Thoracic aorta (tissue), 1 donor: ENCODE data around the genes COMMD2 and CLRN1.

DNA sequence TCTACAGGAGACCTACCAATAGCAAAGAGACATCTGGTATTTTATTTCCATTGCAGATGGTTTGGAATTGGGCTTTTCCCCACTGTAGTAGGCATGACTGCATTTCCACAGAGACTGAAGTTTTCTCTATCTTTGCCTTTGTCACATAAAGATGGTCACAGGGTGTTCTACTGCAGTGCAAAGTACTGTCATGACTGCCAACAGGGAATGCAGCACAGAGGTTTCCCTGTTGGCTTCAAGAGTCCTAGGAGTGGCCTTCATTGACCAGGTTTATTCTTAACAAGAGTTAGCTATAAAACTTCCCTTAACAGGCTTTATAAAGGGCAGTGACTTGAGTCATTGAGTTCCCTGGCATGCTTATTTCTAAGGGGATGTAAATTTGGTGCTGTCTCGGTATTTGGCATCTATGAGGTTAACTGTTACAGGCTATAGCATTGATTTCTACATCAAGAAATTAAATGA lies 36.7 kb upstream of the TM4SF4 start:
- RAMPAGE, long total RNA, result no peak

- RAMPAGE, long total RNA, result no peak
Observed at GRCh38 chr3:149566870-149567673, 90.8 kb downstream of the WWTR1 start.

DNA sequence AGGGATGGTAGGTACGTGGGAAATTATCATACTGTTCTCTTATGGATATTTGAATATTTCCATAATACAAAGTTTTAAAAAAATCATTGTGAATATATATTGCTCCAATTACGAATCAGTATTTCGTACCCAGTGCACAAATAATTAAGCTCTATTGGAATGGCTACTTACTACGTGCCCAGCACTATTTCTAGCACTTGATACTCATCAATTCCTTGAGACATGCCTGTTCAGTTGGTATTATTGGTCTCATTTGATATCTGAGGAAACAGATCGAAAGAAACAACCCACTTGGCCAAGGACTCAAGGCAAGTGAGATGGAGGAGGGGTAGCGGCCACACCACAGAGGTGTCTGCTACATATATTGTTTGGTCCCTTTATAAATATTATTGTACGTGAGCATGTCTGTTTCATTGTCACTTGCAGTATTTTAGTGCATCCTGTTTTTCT lies 42.3 kb downstream of the WWTR1 start:
- RAMPAGE, long total RNA, result no peak

DNA sequence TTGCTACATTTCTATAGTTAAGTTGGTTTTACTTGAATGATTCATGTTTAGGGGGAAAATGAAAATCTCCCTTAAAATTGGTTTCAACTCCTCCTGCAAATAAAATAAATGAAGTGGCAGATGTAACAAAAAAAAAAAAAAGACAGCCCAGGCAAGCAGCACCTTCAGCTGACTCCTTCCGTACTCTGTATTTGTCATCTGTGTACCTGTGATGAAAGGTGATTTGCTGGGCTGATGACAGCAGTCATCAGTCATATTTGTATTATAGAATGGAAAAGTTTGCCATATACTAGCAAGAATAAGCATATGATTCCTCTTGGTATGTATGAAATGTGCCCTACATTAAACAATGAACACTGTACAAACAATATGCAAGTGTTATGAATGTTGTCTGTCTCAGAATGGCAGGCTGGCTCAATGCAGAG lies 44.1 kb upstream of the WWTR1 start:
- RAMPAGE, long total RNA, result no peak

- RAMPAGE, long total RNA, result start-site peak on the minus strand at chr3:149752448-149752477, 164 reads
Observed at GRCh38 chr3:149751796-149753080, at the start of gene COMMD2. COMMD2 (minus strand) TSS chr3:149752489.

GRCh38 chr3:149781344-149781617 lies 11.1 kb downstream of the ANKUB1 start:
- RAMPAGE, long total RNA, result no peak

- RAMPAGE, long total RNA, result no peak
Observed at GRCh38 chr3:150238342-150238968, 169.6 kb upstream of the TSC22D2 start.

- RAMPAGE, long total RNA, result no peak
Observed at GRCh38 chr3:150241636-150242020, 166.5 kb upstream of the TSC22D2 start.

DNA sequence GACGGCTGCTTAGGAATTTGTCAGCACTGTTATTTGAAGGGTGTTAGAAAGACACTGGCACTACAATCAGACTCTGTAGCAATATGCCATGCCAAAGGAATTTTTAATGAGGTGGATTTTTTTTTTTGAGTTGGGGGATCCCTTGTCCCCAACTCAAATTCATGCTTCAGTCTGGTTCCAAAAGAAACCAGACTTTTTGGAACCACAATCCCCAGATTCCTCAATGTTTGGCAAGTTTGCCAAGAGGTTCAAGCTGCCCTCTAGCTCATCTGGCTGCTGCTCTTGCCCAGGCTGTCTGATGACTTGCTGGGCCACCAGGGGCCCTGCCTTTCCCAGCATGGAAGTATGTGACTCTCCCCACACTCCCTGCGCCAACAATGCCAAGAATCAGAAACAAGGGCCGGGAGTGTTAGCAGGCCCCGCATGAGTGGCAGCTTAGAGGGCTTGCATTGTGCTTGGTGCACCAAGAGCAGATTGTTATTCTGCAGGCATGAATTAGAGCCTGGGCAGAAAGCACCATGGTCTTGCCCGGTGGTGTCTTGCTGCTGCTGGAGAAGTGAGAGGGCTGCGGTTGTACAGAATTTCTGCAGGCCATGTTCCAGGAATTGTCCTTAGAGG lies 58.5 kb upstream of the TSC22D2 start:
- RAMPAGE, long total RNA, result no peak

DNA sequence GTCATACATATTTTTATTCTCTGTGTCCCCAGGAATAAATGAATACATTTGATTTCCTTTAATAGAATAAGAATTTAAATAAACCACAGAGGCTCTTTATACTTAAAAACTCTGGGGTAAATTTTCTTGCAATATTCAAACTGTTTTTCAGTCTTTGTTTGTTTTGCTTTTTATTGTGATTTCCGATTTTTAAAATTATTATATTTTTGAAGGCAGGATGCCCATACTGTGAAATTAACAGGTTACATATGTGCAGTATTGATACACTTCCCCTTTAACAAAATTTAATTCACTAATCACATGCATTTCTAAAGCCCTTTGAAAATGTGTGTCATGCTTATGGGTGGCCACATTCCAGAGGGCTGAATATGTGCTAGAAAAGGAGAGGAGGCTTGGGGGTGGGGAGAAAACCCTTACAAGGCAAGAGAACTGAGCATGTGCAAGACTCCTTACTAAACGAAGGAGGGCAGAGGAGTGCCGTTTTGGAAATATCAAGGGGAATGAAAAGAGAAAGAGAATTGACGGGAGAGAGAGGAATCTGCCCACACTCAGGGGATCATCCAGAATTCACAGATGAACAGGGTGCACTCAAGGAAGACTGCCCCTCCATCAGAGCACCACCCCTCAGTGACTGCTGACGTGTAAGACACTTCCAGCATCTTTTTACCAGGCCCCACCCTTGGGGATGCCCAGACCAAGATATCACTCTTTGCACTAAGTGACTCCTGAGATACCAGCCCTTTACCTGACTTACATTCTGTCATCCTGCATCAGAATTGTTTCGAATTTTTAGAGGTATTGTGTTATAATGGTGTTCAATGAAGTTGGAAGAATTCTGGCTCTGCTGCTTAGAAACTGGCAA lies 38.0 kb upstream of the TSC22D2 start:
- RAMPAGE, long total RNA, result no peak

GRCh38 chr3:150372540-150373159 lies 35.4 kb upstream of the TSC22D2 start:
- RAMPAGE, long total RNA, result no peak

- RAMPAGE, long total RNA, result no peak
Observed at GRCh38 chr3:150411105-150411350, 2.9 kb downstream of the TSC22D2 start.

- RAMPAGE, long total RNA, result no peak
Observed at GRCh38 chr3:150552148-150552596, 5.6 kb downstream of the EIF2A start.

DNA sequence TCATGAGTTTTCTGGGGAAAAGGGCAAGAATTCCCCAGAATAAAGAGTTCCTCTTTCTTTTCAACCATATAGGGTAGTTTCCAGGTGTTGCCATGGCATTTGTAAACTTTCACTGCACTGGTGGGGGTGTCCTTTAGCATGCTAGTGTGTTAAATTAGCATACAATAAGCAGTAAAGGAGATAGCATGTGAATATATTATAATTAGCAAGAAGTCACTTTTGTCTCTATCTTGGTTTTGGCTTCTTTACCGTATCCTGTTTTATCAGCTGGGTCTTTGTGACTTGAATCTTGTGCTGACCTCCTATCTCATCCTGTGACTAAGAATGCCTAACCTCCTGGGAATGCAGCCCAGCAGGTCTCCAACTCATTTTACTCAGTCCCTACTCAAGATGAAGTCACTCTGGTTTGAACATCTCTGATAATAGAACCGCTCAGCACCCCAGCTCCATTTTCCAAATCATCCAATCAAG lies 3.4 kb upstream of the SELENOT start:
- RAMPAGE, long total RNA, result no peak

DNA sequence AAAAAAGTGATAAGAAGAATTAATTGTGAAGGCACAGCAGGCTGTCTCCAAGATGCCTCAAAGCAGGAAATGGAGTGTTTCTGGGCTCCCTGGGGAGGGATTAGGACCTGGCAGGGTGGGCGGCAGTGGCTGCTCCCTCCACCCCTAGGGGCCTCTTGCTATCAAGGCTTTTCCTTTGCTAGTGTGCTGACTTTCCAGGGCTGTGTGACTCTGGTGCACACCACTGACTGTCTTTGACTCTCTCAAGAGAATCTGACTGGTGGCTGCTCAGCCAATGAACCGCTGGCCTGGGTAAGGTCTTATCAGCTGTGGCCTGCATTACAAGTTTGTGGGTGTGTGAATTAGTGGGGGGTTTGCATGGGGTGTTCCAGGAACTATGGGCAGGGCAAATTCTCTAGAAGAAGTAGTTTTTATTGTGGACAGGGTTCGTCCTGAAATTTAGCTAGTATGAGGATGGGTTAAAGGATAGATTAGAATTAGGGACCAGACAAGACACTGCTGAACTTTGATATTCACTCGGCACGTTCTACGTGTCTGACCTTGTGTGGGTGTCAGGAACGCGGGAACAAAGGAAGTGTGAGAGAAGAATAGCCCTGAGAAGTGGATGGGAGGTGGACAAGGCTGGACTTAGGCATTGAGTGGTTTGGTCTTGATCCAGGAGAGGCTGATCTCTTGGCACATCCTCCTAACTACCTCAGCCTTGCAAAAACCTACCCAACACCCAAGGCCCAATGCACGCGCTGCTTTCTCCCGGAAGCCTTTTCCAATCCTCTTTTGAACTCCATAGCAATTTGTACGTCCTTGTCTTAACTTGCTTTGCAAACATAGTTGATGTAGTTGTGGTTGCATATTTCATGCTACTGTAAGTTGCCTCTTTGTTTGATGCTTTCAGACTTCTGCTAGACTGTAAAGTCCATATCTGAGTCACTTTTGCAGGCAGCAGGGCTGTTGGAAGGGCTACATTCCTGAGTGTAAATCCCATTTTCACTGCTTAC lies 29.3 kb downstream of the SIAH2 start:
- RAMPAGE, long total RNA, result no peak

GRCh38 chr3:150779039-150779695 lies 16.2 kb upstream of the SIAH2 start:
- RAMPAGE, long total RNA, result no peak

DNA sequence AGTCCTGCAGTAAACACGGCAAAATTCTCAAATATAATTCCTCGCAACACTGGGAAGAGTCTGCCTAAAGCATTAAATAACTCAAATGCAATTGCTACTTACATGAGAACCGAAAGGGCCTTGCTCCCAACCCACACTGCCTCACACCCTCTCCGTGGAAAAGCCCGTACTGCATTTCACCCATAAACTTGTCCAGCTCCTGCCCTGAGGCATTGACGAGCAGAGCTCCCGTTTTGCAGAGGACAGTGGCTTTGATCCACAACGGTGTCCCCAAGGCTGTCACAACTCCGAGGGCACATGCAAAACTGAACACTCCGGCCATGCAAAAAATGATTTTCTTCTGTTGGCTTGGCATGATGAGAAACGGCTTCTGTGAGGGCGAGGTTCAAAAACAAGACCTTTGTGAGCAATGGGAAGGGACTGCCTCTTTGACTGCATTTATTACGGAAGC lies at the start of gene CLRN1:
CLRN1 (minus strand) TSS at position 374 of the 451 bp plus-strand sequence.
- RAMPAGE, long total RNA, result no peak

- RAMPAGE, long total RNA, result no peak
Observed at GRCh38 chr3:151200014-151200261, 3.1 kb downstream of the GPR171 start.

DNA sequence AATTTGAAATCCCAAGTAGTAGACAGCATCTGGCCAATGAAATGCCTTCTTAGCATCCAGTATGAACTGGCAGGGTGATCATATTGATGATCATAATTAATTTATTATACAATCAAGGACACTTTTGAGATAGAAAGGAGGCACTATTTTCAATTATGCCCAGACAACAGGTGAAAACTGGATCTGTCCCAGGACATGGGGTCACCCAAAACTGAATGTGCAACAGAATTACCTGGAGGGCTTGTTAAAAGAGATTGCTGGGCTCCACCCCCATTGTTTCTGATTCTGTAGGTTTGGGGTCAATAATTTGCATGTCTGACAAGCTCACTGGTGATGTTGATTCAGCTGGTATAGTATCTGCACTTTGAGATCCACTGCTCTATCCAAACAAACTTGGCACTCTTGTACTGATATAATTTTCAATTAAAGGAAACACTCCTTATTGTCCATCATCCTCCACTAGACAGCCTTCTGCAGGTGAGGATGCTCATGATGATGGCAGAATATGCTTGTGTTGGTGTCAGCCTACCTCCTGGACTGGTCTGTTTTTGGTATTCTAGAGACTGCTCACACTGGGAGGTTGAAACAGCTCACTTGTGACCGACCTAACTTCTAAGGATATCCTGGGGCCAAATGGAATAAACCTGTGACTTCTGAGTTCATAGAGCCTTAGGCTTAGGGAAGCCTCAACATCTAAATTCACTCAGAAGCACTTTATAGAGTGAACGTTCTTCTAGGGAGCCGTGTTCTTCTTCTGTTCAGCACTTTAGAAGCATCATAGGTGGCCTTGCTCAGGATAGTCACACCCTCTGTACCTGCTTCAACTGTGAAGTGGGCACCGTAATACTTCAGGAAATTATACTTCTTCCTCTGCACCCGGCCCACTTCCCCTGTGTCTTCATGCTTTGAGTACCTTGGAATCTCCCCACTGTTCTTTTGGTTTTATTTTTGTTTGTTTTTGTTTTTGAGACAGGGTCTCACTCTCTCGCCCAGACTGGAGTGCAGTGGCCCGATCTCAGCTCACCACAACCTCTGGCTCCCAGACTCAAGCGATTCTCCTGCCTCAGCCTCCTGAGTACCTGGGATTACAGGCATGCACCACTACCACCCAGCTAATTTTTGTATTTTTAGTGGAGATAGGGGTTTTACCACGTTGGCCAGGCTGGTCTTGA lies 2.0 kb downstream of the P2RY14 start:
- RAMPAGE, long total RNA, result no peak

DNA sequence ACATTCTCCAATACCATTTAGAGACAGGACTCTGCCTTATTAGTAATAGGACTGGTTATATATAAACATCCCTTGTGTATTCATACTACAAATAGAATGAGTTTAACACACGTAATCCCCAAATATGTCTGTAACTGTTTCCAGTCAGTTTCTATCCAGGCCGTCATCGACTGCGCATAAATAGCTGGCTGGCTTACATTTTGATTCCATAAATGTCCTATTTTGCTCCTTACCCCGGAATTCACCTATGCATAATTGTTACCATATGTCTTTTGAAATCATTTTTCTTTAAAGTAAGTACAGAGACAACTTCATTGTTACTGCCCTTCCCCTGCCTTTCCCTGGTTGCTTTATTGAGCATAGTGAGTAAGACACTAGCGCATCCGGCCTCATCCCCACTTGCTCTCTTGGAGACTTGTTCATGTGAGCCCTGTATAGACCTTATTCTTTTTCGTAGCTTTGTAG lies 3.5 kb upstream of the P2RY14 start:
- RAMPAGE, long total RNA, result no peak